Cardiac atrium fibroblast (primary cell): ENCODE measurements around the genes AUNIP and PAQR7.

GRCh38 chr1:25695539-25696489 is 79.2 kb downstream of the MAN1C1 start:
- RAMPAGE, long total RNA: no peak

- RAMPAGE, long total RNA: no peak
Measured at GRCh38 chr1:25743992-25744630, 55.9 kb upstream of the SELENON start.

DNA sequence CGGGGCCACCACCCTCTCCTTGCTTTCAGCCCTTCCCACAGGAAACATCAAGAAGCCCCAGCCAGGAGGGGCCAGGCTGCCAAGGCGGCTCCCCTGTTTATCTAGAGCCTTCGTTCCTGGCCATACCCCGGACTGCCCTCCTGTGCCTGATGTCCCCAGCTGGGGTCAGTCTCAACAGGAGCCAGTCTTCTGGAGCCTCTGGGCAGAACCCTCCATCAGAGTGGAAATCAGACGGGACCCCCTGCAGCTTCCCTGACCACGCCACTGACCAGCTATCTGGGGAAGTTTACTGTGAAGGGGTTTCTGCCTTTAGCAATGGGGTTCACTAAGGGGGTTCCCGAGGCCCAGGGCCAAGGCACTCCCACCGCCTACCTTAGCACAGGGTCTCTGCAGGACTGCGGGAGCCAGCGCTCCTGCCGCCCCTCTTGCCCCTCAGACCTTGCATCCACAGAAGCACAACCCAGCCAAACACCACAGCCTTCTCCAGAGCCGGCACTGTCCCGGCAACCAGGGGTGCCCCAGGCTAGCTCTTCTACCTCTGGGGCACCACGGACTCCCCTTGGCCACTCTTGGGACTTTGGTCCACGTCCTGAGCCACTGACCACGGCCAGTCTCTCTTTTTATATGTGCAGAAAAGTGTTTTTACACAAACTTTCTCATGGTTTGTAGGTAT is 3.5 kb upstream of the MTFR1L start:
- RAMPAGE, long total RNA: no peak

DNA sequence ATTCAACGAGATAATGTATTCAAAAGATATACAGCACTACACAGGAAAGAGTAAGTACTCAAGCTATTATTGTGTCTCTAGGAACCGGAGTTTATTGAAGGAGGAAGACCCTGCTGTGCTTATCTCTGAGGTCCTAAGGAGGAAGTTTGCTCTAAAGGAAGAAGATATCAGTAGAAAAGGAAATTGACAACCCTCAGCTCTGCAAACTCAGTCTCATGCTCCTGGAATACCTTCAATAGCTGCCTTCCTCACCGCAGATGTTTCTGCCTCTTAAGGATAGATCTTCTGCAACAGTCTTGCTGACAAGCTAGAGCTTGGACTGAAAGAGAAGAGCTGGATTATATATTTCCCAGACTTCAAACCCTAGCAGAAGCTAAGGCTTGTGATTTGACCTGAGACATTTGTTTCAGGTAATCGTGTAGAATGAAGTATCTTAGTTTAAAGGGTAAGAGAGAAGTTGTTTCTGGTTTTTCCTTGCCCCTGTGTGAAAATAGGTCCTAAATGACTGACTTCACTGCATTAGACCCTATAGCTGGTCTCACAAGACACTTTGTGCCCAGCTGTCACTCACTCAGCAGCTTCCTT is 12.2 kb downstream of the MTFR1L start:
- RAMPAGE, long total RNA: no peak

DNA sequence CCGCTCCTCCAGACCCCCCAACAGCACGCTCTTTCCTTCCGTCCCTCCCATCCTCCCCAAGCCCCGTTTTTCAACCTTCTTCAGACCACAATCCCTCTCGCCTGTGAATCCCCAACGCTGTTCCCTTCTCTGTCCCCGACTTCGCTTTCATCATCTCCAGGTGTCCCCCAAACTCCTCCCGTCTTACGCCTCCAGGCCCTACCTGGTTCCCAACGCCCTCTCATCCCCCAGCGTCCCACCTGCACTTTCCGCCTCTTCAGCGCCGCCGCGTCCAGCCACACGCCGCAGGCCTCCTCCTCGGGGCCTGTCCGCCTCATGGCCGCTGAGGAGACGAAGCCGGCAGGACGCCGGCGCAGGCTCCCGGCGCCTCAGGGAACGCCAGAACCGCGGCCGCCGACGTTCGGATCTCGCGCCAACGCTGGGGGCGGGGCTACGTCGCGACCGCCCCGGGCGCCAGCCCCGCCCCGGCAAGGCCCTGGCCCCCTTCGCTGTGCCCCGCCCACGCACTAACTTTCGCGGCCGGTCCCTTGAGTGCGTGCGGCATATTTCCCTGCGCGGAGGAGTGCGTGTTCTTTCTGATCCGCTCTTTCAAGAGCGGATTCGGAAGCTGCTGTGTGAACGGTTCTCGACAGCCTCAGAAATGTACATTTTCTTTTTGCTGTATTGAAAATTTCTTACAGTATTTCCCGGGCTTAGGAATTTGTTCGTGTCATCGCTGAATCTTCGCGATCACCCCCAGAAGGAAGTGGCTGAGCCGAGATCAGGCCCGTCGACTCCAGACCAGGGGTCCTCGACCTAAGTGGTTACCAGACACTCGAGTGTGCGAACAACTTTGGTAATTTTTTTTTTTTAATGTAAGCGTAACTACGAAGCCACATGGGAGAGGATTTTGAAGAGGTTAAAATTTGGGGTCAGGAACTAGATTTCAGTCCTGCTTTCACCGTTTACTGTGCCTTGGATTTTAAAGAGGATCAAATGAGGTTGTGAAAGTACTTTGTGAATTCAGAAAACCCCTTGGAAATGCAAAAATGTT is at the start of gene AUNIP:
TSS of gene AUNIP (minus strand) at position 417 of the 1,033 bp plus-strand sequence.
- RAMPAGE, long total RNA: no peak

GRCh38 chr1:25875403-25876336 is at the start of gene PAQR7:
TSS of gene PAQR7 (minus strand) at chr1:25875708.
- RAMPAGE, long total RNA: no peak

GRCh38 chr1:25900523-25901187 is 5.6 kb downstream of the STMN1 start:
- RAMPAGE, long total RNA: no peak

GRCh38 chr1:26018630-26018973 is 3.0 kb upstream of the EXTL1 start:
- RAMPAGE, long total RNA: no peak

GRCh38 chr1:26036028-26036294 is 10.0 kb downstream of the SLC30A2 start:
- RAMPAGE, long total RNA: no peak

DNA sequence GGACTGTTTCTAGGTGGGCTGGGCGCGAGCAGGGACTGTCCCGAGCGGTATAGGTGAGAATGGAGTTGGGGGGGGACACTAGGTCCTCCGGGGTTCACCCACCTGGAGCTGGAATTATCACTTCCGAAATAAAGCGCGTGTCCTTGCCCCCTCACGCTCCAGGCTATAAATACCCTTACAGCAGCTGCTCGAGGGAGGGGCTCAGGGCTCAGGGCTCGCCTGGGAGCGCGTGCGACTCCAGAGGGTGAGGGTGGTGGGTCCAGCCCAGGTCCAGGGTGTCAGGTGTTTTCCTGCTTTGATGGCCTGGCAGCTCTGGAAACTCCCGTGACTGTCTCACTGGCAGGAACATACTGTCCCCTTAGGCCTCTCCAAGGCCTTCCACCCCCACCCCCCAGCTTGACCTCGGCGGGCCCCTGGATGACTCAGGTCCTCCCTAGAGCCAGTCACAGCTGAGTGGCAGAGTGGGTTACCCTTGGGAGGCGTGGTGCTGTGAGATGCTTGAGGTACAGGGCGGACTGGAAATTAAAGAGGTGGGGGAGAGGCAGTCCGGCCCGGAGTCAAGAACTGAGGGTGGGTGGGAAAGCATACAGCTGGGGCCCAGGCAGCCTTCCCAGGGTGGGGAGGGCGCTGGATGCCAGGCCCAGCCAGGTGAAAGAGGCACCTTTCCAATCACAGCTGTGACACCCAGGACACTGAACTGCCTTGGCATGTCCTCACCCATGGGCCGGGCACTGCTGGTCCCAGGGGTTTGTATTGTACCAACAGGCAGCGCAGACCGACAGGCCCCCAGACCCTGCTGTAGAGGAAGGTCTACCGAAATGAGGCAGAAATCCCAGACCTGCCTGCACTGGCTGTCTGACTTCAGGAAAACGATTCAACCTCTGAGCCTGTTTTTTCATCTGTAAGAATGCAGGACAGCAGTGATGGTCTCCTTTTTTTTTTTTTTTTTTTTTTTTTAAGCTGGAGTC is 9.3 kb downstream of the SLC30A2 start:
- RAMPAGE, long total RNA: no peak

DNA sequence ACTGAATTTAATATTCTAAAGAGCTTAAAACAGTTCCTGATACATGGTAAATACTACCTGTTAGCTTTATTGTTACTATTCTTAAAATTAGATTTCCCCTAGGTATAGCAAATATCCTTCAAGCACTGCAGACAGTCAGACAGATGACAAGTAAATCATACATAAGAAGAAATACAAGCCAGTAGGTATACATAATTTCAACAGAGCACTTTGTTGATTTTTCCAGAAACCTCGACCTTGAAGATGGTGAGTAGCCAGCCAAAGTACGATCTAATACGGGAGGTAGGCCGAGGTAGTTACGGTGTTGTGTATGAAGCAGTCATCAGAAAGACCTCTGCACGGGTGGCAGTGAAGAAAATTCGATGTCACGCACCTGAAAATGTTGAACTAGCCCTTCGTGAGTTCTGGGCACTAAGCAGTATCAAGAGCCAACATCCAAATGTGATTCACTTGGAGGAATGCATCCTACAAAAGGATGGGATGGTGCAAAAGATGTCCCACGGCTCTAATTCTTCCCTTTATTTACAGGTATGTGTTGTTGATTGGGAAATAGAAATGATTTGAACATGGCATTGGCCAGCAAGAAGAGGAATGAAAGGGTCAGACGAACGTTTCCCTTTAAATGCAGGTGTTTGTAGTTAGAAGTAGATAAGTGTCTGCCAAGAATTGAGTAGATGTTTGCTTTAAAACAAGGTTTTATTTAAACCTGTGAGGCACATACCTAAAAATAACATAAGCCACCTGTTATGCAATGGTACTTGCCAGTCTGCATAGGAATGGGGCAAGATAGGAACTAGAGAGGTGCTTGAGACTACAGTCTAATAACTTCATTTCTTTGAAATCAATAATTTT is 2.7 kb downstream of the PDIK1L start:
- RAMPAGE, long total RNA: no peak

- RAMPAGE, long total RNA: no peak
Measured at GRCh38 chr1:26159163-26159498, 252 bp downstream of the FAM110D start.

DNA sequence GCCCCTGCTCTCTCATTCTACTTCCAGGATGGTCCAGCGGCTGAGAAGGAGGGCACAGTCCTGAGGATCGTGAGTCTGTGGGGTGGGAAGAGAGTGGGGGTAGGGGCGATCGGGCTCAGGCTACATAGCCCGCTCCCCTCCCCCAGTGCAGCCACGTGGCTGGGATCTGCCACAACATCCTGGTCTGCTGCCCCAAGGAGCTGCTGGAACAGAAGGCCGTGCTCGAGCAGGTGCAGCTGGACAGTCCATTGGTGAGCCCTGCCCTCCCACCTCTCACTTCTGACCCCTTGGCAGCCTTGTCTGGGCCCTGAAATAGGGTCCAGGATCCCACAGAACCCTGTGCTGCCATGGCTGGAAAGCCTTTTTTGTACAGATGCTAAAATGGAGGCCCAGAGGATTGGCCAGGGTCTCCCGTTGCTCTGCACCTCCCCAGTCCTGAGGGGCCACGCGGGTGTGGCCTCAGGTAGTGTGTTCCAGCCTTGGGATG is 5.1 kb downstream of the CNKSR1 start:
- RAMPAGE, long total RNA: no peak

DNA sequence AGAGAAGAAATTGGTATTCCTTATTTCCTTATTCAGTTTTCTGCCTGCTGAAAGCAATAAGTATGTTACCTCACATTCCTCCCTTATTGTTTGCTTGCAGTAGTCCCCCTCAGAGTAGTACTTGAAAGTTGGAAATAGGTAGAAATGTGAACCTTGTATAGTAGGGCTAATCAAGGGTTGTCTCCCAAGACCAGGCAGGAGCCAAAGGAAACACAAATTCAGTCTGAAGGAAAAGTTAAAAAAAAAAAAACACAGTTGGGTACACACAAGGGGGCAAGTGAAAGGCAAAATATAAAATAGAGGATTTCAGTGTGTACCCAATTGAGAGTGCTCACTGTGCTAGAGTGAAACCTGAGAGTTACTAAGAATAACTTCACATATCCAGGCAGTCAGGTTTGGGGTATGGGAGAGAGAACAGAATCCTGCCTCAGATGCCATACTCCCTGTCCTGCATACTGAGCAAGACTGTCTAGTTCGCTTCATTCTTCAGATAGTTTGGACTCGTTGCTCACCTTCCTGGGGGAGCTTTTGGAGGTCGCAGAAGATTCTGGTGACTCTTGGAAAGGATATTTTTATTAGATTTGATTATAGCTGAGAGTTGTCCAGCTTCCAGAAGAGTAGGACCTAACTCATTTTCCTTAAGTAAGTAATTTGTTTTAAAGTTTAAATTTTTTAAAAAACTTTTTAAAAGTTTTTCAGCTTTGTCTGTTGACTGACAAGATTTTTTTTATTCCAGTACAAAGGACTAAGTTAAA is 20.4 kb downstream of the CEP85 start:
- RAMPAGE, long total RNA: no peak

GRCh38 chr1:26283349-26283791 is 3.5 kb downstream of the SH3BGRL3 start:
- RAMPAGE, long total RNA: no peak

- RAMPAGE, long total RNA: no peak
Measured at GRCh38 chr1:26288985-26290214, 9.5 kb downstream of the SH3BGRL3 start.

DNA sequence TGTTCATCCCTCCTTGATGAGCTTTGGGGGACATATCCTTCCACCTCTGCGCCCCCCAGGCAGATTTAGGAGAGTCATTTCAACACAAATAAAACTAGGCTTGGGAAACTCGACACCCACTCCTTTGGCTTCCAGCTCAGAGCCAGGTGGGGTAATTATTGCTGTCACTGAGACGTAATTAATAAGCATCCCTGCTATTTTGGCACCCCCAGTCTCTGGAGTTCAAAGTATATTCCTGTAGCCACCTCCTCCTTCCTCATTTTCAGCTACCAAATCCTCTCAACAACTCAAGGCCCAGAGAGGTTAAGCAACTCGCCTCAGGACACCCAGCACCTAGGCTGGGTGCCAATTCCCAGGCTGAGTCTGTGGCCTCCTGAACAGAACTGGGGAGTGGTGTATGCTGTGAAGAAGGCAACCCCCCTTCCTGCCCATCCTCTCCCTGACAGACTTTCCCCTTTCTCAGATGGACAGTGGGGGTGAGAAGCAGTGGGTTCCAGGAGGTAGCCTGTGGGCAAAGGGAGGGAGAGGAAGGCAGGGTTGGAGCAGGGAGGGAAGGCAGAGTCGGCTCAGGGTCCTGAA is 482 bp downstream of the CRYBG2 start:
- RAMPAGE, long total RNA: no peak

DNA sequence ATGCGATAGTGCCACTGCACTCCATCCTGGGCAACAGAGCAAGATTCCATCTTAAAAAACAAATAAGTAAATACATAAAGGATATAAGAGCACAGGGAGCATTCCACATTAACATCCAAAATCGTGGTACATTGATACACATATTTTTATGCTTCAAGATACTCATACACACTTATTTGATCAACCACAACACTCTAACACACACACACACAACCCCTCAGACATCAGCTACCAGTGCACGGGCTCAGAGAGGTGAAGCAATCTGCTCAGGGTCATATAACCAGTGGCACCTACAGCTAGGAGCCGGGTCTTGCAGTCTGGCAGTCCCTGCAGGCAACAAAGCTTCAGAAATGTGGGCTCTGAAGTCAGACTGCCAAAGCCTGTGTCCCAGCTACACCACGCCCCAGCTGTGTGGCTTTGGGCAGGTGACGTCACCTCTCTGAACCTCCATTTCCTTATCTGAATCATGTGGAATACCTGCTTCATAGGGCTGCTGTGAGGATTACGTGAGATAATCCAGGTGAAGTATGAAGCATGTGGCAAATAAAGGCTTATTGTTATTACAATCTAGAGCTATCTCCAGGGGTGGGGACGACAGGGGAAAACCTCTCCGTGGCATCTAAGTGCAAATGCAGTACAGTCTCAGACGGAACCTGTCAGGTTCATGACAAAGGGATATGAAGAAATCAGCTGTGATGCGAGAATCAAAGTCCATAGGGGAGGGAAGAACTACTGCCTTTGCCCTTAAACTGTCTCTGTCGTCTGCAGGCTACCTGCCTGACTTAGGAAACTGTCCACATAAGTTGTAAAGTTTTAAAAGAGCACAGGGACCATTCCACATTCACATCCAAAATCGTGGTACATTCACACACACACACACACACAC is 4.9 kb upstream of the CRYBG2 start:
- RAMPAGE, long total RNA: no peak

DNA sequence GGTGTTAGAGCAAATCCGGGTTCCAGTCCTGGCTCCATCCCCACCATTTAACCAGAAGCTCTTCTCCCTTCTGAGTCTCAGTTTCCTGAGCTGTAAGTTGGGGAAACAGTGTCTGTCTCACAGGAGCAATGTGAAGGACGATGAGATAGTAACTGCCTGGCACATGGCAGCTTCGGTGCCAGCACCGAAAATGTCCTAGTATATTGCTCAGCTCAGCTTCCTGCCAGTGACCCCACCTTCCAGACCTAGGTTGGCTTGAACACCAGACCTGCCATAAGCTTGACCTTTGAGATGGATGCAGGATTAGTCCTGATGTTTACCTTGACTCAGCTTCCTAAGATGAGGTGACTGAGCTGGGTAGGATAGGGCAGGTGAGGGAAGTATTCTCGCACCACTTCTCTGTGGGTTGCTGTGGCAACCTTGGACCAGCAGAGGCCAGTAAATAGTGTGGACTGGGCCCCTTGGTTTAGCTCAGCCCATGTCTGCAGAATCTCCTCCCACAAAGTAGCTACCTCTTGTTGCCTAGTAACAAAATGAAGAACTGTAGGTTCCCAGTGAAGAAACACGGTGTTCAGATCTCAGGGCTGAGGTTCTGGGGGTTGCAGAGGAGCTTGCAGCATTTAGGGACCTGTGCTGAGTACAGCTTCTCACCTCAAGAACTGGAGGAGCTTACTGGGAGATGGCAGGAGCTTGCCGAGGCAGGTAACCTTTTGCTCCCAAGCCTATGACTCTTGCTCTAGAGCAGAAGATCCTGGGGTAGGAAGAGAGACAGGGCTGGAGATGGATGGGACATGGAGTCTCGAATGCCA is 8.4 kb downstream of the RPS6KA1 start:
- RAMPAGE, long total RNA: no peak

- RAMPAGE, long total RNA: no peak
Measured at GRCh38 chr1:26554897-26555453, 25.4 kb downstream of the RPS6KA1 start.